ENCODE measurements around a stretch of chr20.

GRCh38 chr20:53595041-53595572 lies 1.5 kb upstream of the ZNF217 start:
- RRBS = 50% methylated on average over 1 of the region's 9 CpGs

GRCh38 chr20:53609397-53610149 lies 15.9 kb upstream of the ZNF217 start:
- RRBS = no CpG with 5 or more reads among the region's 10 CpGs

DNA sequence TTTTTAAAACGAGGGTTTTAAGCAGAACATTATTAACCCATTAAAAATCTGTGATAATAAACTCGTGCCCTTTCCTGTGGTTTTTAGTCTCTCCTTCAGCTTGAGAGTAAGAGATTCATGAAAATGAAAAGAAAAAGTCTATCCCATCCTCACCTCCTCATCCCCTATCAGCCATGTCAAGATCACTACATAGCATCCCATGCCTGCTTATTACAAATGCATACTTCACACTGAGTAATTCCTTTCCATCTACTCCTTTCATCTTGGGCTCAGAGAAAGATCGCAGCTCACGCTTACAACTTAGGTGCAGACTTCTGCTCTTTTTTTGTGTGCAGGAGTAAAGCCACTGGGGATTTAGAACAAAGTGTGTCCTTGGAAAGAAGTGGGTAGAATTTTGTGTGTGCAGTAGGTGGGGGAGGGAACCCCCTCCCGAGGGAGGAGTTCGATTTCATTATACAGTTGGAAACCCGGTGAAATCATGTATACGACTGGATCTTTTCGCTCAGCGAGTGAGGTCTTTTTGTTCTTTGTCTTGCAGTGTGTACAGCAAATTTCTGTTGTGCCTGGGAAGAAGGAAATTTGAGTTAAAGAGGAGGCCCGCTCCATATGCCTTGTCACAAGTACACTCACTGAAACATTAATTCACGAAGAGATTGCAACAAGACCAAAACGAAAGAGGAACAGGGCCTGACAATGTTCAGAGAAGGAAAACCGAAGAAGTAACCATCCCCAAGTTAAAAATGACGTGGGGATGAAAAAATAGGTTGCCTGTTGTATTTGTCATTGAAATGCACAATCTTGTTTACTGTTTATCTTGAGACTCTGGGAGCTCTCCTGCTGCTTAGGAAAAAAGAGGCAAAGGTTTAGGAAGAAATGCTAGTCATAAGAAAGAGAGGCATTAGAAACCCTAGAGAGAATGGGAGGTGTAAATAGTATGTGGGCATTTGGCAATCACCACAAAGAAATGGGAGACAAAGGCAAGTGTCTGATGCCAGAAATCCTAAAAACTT lies 146.5 kb upstream of the ZNF217 start:
- RRBS = no CpG with 5 or more reads among the region's 15 CpGs

GRCh38 chr20:53777917-53778455 lies 184.3 kb upstream of the ZNF217 start:
- RRBS = no CpG with 5 or more reads among the region's 9 CpGs

GRCh38 chr20:53872116-53873162 lies 198.0 kb downstream of the BCAS1 start:
- RRBS = no CpG with 5 or more reads among the region's 12 CpGs

- RRBS = no CpG with 5 or more reads among the region's 5 CpGs
Observed at GRCh38 chr20:53939342-53939868, 131.0 kb downstream of the BCAS1 start.

- RRBS = no CpG with 5 or more reads among the region's 13 CpGs
Observed at GRCh38 chr20:53949093-53949888, 121.1 kb downstream of the BCAS1 start.

DNA sequence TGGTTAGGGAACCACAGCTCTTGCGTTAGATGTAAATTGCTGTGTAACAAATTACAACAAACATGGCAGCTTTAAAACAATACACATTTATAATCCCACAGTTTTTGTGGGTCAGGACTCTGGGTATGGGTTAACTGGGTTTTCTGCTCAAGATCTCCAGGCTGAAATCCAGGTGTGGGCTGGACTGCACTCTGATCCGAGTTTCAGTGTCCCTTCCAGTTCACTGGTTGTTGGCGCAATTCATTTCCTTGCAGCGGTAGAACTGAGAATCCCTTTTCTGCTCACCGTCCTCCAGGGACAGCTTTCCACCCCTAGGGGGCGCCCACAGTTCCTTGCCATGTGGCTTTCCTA lies 32.9 kb upstream of the BCAS1 start:
- RRBS = no CpG with 5 or more reads among the region's 6 CpGs

- RRBS = no CpG with 5 or more reads among the region's 3 CpGs
Observed at GRCh38 chr20:54133356-54133918, 40.3 kb downstream of the CYP24A1 start.

DNA sequence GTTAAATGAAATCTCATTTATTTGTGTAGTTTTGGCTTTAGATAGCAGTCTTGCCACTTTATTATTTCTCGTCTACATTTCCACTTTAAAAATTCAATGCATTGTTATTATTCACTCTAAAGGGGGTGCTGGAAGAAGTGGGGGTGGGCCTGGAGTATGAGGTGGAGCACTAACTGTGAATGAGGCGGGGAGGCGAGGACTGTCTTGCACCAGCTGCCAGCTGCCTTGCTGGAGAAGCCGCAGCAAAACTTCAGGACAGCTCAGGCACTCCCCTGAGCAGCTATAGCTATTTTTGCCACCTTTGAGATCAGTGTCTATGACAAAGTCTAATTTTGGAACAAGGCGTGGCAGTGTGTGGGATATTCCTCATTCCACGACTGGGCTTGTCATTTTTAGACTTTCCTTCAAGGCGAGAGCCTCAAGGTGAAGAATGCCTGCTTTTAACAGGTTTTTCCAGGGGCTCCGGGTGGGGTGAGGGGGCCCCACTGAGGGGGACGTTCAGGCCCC lies 143.7 kb downstream of the DOK5 start:
- RRBS = no CpG with 5 or more reads among the region's 9 CpGs

DNA sequence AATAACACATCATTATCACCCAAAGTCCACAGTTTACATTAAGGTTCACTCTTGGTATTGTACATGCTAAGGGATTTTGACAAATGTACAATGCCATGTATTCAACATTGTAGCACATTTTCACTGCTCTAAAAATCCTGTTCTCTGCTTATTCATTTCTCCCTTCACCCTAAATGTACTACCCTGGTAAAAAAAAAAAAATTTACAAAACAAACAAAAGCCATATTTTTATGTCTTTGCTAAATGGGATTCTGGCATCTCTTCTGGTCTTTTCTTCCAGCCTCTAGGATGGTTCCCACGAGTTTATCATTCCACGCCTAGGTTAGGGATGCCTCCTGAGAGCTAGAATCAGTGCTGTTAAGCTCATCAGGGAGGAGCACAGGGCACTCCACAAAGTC lies 101.8 kb upstream of the MC3R start:
- RRBS = no CpG with 5 or more reads among the region's 2 CpGs

GRCh38 chr20:56359310-56359764 lies 563 bp downstream of the FAM210B start:
- RRBS = no CpG with 5 or more reads among the region's 22 CpGs

- RRBS = 2% methylated on average over 7 of the region's 35 CpGs
Observed at GRCh38 chr20:56626736-56627194, 2.3 kb upstream of the TFAP2C start.

DNA sequence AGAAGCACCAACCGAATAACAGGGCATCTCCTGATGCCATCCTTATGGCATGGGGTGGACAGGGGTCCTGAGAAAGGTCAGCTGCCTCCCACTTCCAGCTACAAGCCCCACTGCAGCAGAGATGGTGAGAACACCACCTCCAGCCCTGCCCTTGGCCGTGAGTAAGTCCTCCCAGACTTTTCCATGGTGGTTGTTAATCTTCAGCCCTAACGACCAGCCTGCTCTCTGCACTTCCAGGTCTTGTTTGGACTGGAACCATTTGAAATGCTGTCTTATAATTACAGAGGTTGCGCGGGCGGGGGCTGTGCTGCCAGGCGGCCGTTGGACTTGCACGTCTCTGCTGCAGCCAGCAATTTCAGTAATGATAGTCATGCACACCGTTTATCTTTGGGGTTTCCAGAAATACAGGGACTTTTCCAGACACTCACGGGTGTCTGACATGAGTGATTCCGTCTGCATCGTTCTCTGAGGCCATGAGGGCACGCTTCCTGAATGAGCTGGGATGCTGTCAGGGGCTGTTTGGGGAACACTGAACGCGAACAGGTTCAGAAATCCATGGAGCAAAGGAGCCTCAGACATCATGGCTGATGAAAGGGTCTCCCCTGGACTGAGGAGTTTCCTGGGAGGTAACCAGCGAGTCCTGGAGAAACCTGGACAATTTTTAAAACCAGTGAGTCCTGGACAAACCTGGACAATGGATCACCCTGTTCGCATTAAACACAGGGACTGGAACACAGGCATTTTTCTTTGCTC lies 118.1 kb downstream of the BMP7 start:
- RRBS = no CpG with 5 or more reads among the region's 18 CpGs

GRCh38 chr20:57162195-57162688 lies 104.2 kb downstream of the BMP7 start:
- RRBS = no CpG with 5 or more reads among the region's 8 CpGs

GRCh38 chr20:57205476-57206071 lies 60.9 kb downstream of the BMP7 start:
- RRBS = no CpG with 5 or more reads among the region's 12 CpGs

DNA sequence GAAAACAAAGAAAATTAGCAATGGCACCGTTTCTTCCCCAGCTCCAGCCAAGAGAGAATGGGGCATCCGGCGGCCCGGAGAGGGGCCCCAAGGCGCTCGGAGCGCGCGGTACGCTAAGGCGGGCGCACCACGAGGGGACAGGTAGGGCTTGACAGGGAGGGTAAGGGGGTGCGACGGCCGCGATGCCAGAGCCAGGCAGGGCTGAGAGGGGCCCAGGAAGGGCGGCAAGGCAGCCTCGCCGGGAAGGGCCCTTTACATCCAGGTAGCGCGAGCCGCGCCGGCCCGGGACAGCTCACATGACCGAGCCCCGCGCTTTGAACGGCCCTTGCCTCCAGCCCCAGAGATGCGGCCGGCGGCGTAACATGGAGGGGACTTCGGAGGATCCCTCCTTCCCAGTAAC lies 1.3 kb downstream of the BMP7 start:
- RRBS = 2% methylated on average over 13 of the region's 35 CpGs

DNA sequence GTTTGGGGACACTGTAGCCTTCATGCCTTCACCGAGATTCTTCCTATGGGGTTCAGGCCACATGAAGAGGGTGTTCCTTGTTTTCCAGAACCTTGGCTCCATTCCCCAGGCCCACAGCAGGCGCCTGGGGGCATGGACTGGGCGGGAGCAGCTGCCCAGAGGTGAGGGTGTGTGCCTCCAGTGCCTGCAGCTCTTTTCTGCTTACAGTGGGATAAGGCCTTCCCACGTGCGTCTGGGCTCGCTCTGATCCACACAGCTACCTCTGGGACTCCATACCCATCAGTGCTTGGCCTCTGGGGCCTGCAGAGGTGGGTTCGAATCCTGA lies 3.4 kb downstream of the RBM38 start:
- RRBS = no CpG with 5 or more reads among the region's 7 CpGs

DNA sequence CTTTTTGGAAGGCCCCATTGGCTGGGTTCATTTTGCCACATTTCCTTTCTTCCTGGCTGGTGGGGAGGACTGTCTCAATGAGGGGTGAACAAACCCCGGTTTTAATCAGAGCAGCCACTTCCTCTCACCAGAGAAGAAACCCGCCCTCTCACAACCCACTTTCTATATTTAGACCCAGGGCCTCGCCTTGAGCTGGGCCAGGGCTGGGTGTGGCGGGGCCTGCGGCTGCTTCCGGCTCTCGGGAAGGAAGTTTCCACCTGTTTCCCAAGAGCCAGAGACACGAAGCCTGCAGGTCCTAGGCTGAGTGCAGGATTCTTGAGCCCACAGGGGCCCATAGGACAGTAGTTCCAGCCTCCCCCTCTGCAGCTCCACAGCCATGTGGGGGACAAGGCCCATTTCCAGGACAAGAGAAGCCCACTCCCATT lies 41.8 kb downstream of the RBM38 start:
- RRBS = no CpG with 5 or more reads among the region's 8 CpGs

DNA sequence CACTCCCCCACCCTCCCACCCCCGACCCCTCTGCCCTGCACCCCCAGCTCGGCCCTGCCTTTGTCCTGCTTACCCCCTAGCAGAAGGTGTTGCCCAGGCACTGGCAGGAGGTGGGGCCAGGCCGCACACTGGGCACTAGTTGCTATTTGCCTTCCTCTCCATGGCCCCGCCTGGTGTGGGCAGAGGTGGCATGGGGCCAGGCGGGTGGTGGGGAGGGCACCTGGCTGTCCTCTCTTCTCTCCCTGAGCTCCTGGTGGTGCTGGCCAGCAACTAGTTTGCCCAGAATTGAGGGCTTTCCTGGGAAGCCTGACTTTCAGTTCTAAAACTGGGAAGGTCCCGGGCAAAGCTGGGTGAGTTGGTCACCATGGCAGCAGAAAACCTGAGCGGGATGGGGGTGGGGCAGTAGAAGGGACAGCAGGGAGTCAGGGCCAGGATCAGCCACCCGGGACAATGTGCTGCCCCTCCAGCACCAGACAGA lies 48.2 kb downstream of the RBM38 start:
- RRBS = no CpG with 5 or more reads among the region's 8 CpGs